Natural killer cell (primary cell): ENCODE measurements around a stretch of chr19.

- PRO-cap, result no peak
These were observed 16.6 kb upstream of the EPHX3 start for GRCh38 chr19:15248556-15249478.

DNA sequence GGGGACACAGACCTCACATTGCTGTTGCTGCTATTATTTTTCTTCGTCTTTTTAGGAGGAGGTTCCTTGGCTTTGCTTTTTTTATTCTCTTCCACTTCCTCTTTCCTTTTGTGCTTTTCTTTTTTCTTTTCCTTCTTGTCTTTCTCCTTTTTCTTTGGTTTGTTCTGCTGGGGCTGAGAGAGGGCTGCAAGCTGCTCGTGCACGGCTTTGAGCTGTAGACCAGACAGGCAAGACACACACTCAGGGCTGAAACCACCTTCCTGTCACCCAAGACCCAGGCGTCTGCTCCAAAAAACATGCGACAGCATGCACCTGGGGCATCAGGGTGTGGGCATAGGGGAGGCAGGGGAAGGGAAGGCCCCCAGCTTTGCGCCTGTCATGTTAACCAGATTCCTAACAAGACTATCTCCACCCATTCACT, 23.8 kb upstream of the EPHX3 start:
- PRO-cap, result no peak

GRCh38 chr19:15268785-15269193, 36.5 kb upstream of the EPHX3 start:
- PRO-cap, result no peak

GRCh38 chr19:15290766-15291272, 41.5 kb downstream of the BRD4 start:
- PRO-cap, result no peak

- PRO-cap, result no peak
These were observed 15.5 kb downstream of the BRD4 start for GRCh38 chr19:15316650-15317429.

- PRO-cap, result no peak
These were observed 14.5 kb downstream of the BRD4 start for GRCh38 chr19:15317838-15318168.

GRCh38 chr19:15701970-15703026, 25.5 kb upstream of the OR10H2 start:
- PRO-cap, result no peak

- PRO-cap, result no peak
These were observed 4.6 kb downstream of the OR10H2 start for GRCh38 chr19:15732399-15732901.

GRCh38 chr19:15836600-15837346, 21.3 kb upstream of the OR10H1 start:
- PRO-cap, result bidirectional peak, plus-strand start at chr19:15837199, minus-strand start at chr19:15836879

DNA sequence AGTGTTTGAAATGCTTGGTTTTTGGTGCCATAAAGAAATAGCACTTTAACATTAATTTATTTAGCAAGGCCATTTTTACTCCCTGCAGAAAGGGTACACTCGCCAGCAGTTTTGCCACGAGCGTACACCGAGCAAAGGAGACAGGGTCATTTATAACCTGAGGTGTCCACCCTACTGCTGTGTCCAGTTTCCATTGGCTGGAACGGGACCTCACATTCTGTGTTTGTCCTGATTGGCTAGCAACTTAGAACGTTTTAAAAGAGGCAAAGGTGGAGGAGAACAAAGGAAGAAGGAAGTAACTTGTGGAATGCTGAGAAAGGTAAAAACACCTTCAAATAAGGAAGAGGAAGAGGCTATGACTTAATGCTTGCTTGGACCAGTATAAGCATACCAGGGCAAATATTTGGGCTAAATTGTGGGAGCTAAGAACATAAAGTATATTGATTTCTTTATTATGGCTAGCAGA, 21.9 kb upstream of the OR10H1 start:
- PRO-cap, result no peak

GRCh38 chr19:16066715-16067179, 9.5 kb upstream of the TPM4 start:
- PRO-cap, result no peak

DNA sequence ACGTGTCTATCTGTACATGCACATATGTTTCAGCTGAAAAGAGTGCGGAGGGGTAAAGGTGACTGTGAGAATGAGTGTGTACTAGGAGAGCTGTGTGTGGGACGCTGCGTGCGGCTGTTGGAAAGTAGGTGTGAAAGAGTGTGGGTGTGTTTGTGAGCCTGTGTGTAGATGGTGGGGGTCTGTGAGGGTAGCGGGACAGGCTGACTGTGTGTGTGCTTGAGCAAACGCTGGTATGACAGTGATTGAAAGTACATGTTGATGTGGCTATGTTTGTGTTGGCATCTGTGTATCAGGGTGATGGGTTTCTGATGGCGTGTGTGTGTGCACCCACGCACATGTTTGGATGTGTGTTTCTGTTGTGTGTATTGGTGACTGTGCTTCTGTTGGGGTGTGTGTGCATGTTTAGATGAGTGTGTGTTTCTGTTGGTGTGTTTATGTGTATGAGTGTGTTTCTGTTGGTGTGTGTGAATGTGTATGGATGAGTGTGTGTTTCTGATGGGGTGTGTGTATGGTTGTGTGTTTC, 7.4 kb upstream of the TPM4 start:
- PRO-cap, result no peak

DNA sequence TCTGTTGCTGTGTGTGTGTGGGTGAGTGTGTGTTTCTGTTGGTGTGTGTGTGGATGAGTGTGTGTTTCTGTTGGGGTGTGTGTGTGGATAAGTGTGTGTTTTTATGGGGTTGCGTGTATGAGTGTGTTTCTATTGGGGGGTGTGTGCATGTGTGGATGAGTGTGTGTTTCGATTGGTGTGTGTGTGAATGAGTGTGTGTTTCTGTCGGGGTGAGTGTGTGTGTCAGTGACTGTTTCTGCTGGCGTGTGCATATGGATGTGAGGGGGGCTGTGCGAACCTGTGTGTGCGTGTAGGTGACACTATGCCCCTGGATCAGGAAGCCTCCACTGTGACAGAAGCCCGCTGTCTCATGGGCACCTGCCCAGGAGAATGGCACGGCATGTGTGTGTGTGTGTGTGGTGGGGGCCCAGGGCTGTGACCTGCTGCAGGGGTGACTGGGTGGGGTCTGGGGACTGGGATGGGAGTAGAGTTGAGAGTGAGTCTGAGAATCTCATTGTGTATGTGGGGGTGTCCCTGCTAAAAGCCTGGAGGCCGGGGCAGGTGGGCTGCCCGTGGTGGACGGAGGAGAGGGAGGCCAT, 6.6 kb upstream of the TPM4 start:
- PRO-cap, result no peak

DNA sequence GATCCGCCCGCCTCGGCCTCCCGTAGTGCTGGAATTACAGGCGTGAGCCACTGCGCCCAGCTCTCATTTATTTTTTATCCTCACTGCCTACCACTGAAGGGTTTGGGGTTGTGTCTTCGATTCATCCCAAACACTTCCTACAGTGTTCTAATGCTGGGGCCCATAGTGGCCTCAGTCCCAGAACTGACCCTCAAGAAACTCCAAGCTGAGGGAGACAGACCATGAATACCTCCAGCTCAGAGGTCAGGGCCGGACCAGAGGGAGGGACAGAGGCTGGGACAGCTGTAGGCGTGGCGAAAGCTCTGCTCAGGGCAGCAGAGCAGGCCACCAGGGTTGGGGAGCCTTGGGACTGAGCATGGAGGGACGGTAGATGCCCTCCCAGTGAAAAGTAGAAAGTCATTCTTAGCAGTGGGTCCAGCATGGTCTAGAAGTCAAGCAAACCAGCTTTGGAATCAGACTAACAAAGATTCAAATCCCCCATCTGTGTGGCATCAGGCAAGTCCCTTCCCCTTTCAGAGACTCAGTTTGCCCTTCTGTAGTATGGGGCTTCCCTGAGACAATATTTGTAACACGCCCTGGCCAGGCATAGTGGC, 4.1 kb upstream of the TPM4 start:
- PRO-cap, result no peak

- PRO-cap, result no peak
These were observed 14.9 kb downstream of the TPM4 start for GRCh38 chr19:16091210-16091670.

DNA sequence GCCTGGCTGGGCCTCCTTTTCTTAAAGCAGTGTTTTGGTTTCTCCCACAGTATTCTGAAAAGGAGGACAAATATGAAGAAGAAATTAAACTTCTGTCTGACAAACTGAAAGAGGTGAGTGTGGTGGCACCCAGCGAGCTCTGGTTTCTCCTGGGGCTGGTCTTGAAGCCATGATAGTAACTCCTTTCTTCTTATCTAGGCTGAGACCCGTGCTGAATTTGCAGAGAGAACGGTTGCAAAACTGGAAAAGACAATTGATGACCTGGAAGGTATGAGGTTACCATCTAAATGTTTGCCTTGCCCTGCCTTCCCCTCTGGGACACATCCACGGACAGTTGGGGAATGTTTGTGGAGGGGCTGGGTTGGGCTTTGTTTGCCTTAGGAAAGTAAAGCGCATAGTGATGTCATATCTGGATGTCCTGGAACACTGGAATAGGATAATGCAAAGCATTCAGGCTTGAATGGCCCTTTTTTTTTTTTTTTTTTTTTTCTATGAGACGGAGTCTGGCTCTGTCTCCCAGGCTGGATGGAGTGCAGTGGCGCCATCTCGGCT, 17.3 kb downstream of the TPM4 start:
- PRO-cap, result no peak

GRCh38 chr19:16139507-16140402, 3.7 kb upstream of the HSH2D start:
- PRO-cap, result no peak

DNA sequence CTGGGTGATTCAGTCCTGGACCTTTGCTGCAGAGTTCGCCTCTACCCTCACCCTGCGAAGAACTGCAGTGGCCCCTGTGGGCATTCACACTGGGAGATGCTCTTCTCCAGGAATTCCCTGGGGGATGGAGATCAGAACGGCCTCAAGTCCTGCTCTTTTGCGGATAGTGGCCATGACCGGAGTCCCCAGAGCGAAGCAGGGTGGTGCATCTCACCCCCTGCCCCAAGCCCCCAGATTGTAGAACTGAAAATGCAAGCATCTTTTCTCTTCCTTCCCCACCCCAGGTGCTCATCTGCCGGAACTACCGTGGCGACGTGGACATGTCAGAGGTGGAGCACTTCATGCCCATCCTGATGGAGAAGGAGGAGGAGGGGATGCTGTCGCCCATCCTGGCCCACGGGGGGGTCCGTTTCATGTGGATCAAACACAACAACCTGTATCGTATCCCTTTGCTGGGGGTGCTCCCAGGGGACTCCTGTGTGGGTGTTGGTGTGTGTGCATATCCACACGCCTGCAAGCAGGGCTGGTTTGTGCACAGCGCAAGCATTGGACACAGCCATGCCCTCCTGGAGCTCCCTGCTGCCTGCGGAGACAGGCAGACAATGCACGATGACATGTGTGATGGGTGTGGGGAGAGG, 5.6 kb downstream of the AP1M1 start:
- PRO-cap, result no peak

GRCh38 chr19:16206201-16207426, 8.9 kb downstream of the AP1M1 start:
- PRO-cap, result no peak

GRCh38 chr19:16470736-16471649, 777 bp downstream of the EPS15L1 start:
- PRO-cap, result unidirectional peak, plus-strand start at chr19:16471381; unidirectional peak, plus-strand start at chr19:16471459